Hematopoietic multipotent progenitor cell (in vitro differentiated cells): ENCODE measurements around the genes PABPN1 and TM9SF1.

DNA sequence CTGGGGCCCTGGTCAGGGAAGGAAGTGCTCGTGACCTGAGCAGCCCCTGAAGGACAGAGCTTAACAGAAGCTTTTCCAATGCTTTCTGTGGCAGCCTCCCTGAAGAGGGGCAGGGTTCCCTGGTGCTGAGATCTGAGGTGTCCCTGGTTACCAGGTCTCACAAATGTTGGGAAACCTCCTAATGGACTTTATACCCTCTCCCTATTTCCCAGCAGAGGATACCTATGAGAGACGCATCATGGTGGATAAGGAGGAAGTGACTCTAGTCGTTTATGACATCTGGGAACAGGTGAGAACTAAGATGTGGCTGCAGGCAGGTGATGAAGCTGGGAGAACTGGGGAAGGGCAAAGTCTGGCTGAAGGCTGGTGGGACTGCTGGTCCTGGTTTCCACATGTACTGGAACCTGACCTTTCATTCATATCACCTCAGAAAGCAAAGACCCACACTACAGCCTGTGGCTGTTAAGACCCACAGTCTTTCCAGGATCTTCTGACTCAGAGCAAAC is 2.1 kb downstream of the REM2 start:
- CAGE, long polyA plus RNA = no peak

DNA sequence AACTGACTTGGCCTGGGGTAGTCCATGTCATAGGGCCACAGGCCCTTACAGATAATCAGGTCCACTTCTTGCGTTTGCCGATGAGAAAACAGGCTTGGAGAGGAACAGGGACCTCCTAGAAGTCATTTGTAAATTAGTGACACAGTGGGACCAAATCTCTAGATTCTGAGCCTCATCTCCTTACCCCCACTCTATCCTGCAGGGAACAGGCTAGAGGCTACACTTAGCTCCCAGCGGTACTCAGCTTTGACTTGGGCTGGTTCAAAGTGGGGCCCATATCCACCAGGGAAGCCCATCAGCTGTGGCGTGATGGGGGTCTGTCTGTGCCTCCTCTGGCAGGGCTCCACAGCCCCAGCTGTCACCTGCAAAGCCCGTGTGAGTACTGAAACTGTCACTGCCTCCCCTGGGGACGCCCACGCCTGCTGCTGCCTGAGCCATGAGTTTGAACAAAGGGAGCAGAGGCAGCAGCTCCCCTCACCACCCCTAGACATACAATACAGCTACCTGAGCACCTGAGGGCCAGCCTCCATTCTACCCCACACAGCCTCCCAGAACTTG is 4.9 kb downstream of the REM2 start:
- CAGE, long polyA plus RNA = no peak

- CAGE, long polyA plus RNA = no peak
Observed at GRCh38 chr14:23028727-23029305, 5.9 kb downstream of the PSMB5 start.

GRCh38 chr14:23067068-23068040 is 10.0 kb upstream of the CDH24 start:
- CAGE, long polyA plus RNA = no peak

- CAGE, long polyA plus RNA = start-site peak on the plus strand at chr14:23321435-23321466, 9,672 reads; start-site peak on the minus strand at chr14:23321692-23321781, 11 reads
Observed at GRCh38 chr14:23321376-23321910, at the start of gene PABPN1. Gene PABPN1 (plus strand): TSS chr14:23321457.

DNA sequence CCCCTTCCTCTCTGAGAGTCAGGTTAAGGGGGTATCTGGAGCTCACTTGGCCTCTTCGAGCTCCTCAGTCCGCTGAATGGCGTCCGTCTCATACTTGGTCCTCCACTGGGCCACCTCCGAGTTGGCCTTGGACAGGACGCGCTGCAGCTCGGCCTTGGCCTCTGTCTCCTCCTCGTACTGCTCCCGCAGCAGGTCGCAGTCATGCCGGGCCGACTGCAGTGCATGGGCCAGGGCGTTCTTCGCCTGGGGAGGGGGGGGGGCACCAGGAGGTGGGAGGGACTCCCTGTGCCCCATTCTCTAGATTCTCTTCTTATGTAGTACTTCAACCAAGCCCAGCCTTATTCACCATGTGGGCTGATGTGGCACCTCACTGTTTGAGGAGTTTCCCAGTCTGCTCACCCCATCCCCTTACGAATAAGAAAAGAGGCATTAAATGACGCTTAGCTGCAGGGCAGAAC is 12.0 kb downstream of the CMTM5 start:
- CAGE, long polyA plus RNA = no peak

DNA sequence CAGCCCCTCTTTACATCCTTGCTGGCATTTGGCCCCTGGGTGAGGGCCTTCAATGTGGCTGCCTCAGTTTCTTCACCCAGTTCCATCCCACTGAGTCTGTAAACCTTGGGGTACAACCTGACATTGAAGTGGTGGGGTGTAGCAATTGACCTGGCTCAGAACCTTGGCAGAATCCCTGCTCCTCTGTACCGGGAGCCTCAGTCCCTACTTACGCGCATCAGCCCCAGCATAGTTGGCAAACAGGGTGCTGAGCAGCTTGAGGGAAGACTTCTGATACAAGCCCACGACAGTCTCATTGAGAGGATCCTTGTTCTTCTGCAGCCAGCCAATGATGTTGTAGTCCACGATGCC is 8.1 kb downstream of the MYH7 start:
- CAGE, long polyA plus RNA = no peak

DNA sequence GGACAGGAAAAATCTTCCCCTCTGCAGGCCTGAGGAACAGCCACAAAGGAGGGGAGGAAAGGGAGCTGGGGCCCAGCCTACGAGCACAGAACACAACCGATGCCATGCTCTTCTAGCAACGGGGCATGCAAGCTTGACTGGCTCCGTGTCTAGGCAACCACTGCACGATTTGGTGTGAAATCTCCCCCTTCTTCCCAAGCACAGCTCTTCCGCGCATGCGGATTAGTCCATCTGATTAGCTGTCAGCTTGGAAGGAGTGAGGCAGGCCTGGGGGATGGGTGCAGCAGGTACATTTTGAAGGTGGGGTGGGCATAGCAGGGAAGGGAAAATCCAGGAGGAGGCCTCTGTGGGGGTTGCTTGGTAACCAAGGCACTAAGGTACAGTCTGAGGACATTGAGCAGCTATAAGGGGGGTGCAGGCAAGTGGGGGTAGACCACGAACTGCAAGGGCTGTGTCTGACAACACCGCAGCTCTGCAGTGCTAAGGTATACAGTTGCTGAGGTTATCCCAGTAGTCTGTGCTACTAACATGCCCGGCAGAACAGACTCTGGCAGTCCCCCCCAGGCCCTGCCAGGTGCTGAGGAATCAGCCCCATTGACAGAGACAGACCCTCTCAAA is 1.4 kb upstream of the MYH7 start:
- CAGE, long polyA plus RNA = no peak

DNA sequence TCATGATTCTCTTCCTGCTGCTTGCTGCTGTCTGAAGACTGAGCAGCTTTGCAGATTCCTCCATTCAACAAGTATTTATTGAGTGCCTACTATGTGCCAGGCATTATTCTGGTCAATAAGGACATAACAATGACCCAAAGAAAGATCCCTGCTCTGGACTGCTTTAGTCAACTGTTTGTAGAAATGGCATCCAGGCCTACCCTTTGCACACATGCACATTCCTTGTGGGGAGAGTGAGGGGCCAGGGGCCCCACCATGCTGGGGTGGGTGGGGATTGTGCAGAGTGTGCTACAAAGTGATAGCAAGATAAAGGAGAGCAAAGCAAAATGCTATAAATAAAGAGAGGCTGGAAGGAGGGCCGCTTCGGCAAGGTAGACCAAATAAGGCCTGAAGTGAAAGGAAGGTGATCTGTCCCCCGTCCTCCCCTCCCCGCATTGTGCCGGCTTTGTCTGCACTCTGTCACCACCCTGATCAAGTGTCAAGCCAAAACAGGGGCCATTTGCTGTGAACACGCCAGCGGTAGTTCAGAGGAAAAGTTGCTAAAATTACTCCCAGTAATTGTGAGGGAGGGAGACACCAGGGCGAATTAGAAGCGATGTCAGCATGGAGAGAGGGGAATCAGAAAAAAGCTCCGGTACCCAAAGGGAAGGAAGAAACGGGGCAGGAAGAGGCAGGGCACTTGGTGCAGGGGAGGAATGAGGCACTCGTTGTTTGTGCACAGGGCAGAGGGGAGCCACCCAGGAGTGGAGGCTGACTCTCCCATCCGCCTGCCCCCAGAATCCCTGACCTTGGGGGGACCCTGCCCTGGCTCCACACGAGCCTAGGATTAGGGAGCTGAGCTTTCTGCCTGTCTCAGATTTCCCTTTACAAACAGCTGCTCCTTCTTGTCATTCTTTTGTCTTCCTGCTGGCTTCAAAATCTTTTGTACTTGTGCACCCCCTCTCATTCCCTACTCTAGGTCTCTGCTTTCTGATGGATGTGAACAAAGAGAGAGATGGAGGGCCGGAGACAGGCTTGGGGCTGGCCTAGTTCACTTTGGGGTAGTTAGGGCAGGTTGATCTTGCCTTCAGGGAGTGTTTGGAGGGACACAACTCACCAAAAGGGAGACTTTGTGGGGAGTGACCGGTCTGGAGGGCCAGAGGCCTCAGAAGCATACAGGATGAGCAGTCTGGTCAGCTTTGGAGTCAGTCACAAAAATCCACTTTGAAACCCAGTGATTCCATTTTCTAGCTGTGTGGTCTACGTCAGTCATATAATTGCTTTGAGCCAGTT is 2.9 kb upstream of the MYH7 start:
- CAGE, long polyA plus RNA = no peak

DNA sequence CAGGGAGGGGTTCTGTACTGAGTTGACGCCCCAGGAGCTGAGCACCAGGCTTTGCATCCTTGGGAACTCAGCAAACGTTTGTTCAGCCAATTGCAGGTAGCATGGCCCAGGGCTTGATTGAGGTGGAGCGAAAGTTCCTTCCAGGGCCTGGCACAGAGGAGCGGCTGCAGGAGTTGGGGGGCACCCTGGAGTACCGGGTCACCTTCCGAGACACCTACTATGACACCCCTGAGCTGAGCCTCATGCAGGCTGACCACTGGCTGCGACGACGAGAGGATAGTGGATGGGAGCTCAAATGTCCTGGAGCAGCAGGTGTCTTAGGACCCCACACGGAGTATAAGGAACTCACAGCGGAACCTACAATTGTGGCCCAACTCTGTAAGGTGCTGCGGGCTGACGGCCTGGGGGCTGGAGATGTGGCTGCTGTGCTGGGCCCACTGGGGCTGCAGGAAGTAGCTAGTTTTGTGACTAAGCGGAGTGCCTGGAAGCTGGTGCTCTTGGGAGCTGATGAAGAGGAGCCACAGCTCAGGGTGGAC is 654 bp downstream of the THTPA start:
- CAGE, long polyA plus RNA = no peak

- CAGE, long polyA plus RNA = no peak
Observed at GRCh38 chr14:23665406-23665699, 29.2 kb downstream of the DHRS2 start.

- CAGE, long polyA plus RNA = no peak
Observed at GRCh38 chr14:23694059-23695014, 58.2 kb downstream of the DHRS2 start.

GRCh38 chr14:23969621-23970291 is 16.2 kb downstream of the DHRS4 start:
- CAGE, long polyA plus RNA = no peak

- CAGE, long polyA plus RNA = no peak
Observed at GRCh38 chr14:24005965-24006483, 17.3 kb downstream of the DHRS4L2 start.

DNA sequence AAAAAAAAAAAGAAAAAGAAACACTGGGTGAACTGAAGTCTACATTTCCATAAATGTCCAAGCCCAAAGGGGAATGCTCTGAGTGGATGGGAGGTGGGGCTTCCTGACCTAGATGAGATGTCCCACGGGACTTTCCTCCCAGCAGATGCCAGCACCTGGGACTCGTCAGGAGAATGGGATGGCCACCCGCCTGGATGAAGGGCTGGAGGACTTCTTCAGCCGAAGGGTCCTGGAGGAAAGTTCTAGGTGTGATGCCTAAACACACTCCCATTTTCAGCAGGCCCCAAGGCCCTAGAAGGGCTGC is 7.3 kb upstream of the CPNE6 start:
- CAGE, long polyA plus RNA = no peak

DNA sequence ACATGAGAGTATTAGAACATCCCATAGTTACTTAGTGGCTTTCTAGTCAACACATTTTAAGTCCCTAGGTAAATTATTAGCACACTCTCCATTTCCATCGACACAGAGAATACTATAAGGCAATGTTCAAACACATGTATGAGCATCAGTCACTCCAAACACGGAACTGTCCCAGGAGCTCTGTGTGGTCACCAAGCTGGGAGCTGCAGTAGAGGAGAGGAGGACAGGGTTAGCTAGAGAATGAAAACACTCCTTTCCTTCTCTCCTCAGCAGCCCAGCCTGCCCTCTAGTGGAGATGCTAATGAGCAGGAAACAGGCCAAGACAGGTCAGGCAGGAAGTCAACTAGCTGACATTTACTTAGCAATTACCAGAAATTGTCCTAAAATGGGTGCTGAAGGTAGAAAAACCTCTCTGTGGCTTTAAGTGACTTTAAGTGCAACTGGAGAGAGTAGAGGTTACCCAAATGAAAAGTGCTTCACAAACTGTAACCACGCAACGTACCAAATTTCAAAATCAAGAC is 5.8 kb upstream of the DCAF11 start:
- CAGE, long polyA plus RNA = no peak

- CAGE, long polyA plus RNA = no peak
Observed at GRCh38 chr14:24116230-24116694, 1.5 kb upstream of the NRL start.

- CAGE, long polyA plus RNA = no peak
Observed at GRCh38 chr14:24146256-24146460, 252 bp downstream of the PSME2 start.

DNA sequence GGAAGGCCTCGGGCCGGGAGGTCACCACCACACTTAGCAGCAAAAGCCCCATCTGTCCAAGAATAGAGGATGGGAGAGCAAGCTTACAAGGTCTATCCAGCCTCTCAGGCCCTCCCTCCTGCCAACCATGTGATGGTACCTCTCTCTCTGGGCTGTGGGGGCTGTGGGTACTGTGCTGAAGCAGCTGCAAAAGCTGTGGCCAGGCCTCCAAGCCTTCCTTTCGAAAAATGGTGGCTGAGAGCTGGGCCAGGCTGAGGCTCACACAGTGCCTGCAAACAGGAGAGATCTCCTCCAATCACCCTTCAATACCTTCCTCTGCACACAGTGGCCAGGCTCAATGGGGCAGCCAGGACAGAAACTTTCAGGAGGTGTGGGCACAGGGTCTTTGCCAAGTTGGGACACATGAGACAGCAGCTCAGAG is 1.1 kb downstream of the IPO4 start:
- CAGE, long polyA plus RNA = no peak

GRCh38 chr14:24195159-24196143 is at the start of gene TM9SF1:
Gene TM9SF1 (minus strand): TSS chr14:24195441.
- CAGE, long polyA plus RNA = start-site peak on the plus strand at chr14:24195777-24195834, 24 reads